ENCODE results near the gene TMPRSS13.

DNA sequence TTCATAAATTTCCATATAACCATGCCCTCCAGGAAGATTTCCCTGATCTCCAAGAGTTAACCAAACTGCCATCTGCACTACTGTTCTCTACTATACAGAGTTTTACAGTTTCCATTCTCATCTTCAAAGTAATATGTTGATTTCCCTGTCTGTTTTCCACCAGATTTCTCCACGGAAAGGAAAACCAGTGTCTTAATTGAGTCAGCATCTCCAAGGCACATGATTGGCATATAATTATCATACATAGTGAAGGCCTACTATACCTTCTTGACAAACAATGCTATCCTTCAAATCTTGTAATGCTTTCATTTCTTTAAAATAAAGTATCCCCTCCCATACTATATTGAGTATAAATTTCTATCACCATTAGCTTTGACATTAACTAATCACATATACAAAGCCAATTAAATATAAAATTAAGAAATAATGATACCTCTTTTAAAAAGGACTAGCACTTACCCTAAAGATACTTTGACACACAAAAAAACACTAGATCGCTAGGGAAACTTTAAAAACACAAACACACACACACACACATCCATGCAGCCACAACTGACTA is 115.2 kb upstream of the APOA1 start:
- PRO-cap, result no peak

GRCh38 chr11:117069363-117069929 is 28.8 kb downstream of the SIK3 start:
- PRO-cap, result no peak

DNA sequence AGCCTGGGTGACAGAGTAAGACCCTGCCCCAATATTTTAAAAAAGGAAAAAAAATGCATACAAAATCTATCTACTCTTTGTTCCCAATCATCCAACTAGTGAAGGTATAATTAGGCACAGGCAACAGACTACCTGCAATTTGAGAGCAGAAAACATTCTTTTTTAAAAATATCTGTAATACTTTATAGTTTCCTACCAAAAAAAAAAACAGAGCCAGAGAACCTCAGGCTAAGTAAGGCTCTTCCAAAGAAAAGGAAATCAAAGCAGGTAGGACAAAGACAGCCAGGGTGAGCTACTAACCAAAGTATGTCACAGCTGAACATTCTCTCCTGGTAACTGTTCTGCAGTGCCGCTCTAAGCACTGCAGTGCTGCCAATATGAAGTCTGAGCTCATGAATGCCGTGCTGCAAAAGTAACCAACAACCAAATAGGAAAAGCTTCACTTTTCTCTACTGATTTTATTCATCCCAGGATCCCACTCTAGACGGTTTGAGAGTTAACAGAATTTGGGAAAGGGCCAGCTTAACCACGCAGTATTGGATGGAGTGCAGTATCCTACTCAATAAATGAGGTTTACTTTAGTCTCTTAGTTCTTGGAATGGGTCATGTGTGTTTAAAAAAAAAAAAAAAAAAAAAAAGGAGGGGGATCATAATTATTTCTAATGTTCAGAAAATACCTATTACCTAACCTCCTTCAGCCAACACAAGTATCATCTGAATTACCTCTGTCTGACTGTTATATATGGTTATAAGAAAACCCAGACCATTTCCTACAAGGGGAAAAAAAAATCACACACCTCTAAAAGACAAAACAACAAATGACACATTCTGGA is 3.4 kb downstream of the SIK3 start:
- PRO-cap, result no peak

DNA sequence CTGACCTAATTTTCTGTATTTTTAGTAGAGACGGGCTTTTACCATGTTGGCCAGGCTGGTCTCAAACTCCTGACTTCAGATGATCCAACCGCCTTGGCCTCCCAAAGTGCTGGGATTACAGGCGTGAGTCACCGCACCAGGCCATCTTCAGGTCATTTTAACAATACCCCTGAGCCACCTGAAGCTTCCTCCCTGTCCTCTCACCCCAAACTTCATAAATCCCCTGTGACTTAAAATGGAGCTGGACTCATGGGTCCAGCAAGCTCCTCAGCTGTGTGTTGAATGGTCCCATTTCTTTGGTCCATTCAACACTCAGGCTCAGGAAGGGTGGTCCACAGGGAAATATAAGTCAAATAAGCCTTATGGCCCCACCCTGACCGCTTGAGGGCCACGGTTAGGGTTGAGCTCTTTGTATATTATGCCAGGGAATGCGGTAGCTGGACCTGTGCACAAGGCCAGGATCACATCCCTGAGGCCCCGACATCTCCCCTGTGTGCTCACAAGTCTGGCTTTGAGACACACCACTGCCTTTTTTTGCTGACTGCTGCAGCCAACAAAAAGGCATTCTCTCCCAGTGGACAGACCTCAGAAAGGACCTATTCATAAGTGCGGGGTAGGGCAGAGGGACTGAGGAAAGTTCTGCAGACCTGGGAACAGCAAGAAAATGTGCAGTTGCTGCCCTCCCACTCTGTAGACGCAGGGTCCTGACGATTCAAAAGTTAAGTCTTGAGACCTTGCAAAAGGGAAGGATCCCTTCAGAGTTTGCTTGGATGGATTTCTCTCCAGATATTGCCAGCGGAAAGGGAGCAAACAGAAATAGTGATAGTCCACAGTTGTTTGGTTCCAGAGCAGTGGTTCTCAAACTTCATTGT is 3.5 kb upstream of the SIDT2 start:
- PRO-cap, result no peak

DNA sequence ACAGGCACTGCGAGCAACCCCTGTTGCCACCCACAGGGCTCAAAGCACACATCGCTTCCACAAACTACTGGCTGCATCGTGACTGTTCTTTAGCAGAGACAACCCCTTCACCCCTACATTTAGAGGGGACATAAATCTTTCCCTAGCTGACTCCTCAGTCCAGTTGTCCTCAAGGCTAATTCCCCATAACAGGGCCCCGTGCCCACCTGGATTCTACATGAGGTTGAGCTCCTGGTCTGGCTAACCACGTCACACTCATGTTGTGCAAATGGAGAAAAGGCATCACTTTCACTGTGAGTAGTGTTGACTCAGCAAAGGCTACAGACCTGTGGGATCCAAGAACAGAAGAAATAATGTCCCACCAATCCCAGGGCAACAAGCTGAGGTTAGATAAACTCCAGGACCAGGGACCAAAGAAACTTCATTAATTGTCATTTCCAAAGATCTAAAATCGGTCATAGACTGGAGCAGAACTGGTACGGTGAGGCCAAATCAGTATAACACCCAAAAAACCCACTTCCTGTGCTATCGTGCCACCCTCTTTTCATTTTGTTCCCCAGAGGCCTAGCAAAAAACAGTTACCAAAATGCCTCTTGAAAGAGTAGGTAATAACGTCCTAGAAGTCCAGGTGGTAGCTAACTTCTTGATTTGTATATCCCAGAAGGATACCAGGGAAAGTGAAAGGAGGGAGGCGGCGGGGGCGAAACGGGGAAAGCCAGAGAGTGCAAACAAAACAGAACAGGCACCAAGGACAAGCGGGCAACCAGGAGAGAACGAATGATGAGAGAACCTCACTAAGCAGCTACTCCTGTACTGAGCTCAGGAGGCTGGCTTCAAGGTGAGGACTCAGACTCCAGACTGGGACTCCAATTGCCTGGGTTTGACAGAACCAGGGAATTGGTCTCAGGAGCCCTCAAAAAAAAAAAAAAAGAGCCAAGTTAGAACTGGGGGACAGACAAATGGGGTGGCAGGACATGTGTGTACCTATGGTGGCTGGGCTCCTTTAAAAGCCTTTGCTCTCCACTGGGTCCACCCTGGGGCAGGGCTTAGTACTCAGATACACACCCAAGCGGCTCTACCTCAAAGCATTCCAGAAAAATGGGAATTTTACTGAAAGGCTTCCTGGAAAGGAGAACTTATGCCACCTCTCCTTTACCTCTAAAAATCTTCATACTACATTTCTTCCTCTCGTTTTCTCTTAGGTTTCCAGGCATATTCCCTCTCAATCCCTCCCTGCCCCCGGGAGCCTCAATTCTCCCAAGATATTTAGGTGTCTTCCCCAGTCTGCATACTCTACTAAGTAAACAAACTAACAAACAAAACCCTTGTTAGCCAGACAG is 1.3 kb downstream of the PCSK7 start:
- PRO-cap, result no peak

DNA sequence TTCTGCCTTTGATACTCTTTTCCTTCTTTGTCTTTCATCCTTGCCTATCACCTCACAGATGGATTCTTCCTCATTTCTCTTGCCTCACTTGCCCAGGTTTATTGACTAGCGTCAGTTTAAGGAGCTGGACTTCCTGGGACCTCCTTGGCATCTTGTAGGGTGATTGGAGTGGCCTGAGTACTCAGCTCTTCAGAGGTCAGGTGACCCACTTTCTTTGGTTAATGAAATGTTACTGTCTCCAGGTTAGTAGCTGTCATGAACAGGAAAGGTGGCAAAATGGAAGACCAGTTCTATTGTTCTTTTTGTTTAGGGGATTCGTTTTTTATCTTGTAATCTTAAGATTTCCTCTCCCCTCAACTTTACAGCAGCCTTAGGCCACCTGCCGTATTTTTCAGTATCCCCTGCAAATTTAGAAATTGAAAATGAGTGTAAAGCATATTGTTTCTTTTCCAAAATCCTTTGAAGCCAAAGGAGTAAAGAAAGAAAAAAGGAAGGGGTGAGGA is 29.4 kb downstream of the BACE1 start:
- PRO-cap, result no peak

DNA sequence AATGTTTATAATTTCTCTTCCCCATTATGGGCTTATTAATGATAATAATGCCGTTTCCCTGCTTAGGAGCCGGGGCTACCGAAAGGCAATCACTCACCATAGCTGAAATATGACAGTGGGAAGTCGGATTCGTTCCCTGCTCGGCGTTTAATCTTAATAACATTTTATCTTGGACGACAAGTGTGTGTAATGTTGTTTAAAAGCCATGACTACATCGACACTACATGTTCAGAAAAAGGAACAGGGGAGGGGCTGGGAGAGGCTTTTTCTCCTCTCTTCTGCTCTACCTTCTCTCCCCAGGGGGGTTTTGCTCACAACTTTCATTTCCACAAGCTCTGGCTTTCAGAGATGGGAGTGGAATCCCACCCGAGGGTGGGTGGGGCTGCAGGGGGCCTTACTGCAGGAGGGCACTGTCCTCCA is 105.5 kb downstream of the DSCAML1 start:
- PRO-cap, result no peak

GRCh38 chr11:117808757-117809915 is 12.1 kb upstream of the DSCAML1 start:
- PRO-cap, result no peak

- PRO-cap, result no peak
These were observed 8.3 kb downstream of the FXYD2 start for GRCh38 chr11:117816150-117816795.

- PRO-cap, result no peak
These were observed 7.4 kb downstream of the FXYD6 start for GRCh38 chr11:117869074-117869420.

DNA sequence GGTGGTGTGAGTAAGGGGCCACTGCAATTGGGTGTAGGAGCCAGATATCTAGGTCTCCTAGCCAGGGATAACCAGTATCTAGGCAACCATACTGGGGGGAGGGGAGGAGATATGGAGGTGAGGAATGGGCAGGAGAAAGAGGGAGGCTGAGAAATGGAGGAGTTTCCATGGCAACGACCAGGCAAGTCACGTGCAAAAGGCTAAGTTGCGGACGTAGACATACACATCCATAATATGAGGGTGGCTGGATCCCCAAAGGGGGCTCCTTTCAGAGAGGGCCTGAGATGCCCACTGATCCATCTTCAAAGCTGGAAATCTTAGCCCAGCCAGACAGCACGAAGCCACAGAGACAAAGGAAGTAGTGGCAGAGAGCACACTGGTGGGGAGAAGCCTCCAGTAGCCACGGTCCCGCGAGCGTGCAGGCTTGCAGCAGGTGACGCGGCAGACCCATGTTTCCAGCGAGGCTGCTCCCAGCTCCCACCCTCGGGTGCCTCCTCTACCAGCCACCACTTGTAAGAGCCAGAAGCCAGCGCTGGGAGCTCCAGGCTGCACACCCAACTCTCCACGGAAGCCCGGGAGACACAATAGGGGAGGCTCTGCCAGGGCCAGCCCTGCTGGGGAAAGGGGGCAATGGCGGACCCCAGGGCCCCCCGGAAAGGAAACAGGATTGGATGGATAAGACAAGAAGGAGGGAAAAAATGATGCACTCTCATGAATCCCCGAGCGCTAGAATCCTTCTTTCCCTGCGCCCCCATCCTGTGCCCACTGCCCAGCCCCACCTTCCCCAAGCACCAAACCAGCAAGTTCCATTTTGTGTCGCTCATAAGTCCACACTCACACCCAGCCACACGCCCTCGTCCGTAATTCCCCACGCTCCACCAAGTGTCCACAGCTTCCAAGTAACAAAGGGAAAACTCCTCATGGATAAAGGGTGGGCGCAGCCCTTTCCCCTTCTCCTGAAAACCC is 849 bp downstream of the FXYD6 start:
- PRO-cap, result unidirectional peak, plus-strand start at position 522 of the sequence

- PRO-cap, result unidirectional peak, minus-strand start at chr11:117880281
These were observed 3.5 kb upstream of the FXYD6 start for GRCh38 chr11:117879844-117880421.

DNA sequence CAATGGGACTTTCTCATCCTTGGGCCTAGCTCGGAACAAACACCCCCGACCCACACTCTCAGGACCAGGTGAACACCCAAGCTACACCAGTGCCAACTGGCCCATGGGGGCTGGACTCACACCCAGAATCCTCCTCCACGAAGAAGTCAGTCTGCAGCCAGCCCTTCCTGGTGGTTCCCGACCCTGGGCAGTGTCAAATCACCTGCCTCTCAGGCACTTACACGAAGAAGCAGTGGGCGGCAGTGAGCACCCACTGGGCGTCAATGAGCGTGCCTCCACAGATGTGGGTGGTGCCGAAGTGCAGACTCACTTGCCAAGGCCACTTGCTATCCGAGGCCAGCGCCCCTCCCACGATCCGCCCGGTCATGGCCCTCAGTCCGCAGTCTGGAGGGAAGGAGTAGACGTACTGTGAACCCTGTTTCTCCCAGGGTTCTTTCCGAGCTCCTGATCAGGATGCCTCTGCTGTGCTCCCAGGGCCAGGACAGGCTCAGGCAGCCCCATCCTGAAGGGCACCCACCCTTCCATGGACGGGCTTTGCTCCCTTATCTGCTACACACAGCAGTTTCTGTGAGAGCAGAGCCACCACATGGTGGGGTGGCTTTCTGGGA is 19.5 kb downstream of the TMPRSS13 start:
- PRO-cap, result no peak

DNA sequence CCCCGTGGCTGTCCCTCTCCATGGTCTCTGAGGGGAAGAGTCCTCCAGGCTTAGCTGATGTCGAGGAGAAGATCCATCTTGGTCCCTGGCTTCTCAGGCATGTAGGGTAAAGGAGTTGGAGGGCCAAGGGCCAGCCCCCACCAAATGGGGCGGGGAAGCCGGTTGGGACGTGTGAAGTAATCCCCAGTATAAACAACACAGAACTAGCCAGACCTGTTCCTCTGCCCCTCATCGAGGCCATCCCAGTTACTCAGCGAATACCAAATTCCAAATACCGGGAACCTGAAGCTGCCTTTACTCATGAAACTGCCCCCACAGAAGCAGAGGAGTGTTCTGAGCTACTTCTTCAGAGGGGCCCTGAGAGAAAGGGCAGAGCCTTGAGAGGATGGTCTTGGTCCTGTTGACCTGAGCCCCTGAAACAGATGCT is at the start of gene TMPRSS13:
Gene TMPRSS13 (minus strand): TSS at position 117 of the 427 bp plus-strand sequence.
- PRO-cap, result no peak

- PRO-cap, result no peak
These were observed 13.7 kb downstream of the IL10RA start for GRCh38 chr11:117999614-118000482.

GRCh38 chr11:118006076-118006514 is 19.9 kb downstream of the IL10RA start:
- PRO-cap, result no peak

DNA sequence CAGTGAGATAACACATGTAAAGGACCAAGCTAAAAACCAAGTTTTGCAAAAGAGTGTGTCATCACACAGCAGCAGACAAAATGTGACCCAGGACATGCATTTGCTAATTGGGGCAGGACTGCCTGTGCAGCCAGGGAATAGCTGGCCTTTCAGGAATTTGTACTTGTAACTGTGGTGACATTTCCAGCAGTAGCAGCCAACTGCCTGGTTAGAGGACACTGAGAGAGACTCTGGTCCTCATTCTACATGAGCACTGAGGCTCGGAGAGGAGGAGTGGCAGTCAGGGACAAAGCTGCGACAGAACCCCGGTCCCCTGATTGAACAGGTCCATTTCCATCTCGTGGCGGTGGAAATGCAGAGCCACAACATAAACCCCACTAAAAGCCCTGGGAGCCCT is 13.4 kb upstream of the SMIM35 start:
- PRO-cap, result no peak

DNA sequence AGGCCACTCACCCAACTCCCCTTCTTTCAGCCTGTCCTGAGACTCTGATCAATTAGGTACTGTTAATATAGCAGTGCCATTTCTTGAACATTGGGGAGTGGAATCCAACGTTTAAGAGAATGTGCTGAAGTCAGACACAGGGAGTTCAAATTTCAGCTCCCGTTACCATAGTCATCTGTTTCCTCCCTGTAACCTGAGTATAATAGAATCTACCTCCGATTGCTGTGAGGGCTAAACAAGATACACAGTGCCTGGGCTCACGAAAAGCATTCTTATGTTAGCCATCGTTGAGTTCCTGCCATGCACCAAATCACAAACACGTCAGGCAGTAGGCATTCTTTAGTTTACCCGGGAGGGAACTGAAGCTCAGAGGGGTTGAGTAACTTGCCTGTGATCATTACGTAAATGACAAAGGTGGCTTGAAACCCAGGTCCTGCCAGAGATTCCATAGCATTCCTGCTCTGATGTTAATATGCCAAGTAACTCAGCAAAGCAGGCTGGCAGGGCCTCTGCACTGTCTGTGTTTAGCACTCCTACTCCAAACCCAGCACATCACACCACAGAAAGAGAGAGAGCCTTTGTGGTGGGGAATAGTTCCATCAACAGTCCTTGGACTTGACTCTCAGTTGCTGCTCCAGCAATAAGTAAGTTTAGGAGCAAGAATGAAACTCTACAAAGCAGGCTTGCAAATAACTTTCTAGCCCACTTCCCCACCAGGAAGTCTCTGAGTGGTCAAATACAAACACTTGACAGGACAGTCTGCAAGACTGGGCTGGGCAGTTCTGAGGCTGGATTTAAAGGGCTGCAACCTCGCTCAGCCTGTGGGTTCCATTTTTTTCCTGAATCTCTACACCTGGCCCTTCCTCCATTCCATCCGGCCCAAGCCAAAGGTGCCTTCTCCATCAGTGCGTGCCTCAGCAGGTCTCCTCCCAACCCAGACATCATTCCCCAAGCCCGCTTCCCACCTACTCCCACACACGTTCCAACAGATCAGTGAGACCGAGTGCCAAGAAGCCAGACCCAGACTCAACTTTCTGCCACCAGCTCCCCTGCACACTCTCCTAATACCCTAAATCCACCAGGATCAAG is 1.2 kb downstream of the SCN2B start:
- PRO-cap, result no peak

GRCh38 chr11:118212124-118213438 is 12.2 kb downstream of the JAML start:
- PRO-cap, result no peak

DNA sequence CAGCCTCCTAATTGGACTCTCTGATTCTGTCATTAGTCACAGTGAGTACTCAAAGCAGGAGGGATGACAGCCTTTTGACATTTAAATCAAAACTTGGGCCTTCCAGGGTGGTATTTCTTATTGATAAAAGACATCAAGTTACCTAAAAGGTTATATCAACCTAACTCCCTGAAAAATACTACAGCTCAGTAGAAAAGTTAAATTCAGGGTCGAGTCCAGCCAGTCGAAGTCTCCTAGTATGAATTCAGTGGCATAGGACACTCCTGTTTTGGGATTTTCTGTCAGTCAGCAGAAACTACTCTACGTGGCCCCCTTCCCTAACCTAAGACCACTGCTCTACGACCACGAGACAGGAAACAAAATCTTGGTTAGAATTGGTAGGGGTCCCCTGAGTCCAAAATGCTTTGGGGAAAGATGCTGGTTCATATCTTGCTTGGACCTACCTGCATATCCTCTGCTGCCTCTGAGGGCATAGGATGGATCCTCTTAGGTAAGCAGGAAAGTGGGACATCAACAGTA is 8.2 kb upstream of the JAML start:
- PRO-cap, result no peak

Data from tibial artery (tissue), 1 donor.